ENCODE measurements around the gene ANXA2R.

- PRO-cap: no peak
These were observed 273.8 kb upstream of the PTGER4 start for GRCh38 chr5:40405881-40406404.

GRCh38 chr5:40410992-40411657, 268.6 kb upstream of the PTGER4 start:
- PRO-cap: no peak

DNA sequence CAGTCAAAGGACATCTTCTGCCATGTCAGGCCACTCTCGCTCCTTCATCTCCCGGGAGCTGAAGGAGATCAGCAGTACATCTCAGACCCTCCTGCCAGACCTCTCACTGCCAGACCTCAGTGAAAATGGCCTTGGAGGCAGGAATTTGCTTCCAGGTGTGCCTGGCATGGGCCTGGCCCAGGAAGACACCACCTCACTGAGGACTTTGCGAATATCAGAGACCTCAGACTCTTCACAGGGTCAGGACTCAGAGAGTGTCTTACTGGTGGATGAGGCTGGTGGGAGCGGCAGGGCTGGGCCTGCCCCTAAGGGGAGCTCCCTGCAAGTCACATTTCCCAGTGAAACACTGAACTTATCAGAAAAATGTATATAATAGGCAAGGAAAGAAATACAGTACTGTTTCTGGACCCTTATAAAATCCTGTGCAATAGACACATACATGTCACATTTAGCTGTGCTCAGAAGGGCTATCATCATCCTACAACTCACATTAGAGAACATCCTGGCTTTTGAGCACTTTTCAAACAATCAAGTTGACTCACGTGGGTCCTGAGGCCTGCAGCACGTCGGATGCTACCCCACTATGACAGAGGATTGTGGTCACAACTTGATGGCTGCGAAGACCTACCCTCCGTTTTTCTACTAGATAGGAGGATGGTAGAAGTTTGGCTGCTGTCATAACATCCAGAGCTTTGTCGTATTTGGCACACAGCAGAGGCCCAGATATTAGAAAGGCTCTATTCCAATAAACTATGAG, 12.5 kb downstream of the PTGER4 start:
- PRO-cap: no peak

DNA sequence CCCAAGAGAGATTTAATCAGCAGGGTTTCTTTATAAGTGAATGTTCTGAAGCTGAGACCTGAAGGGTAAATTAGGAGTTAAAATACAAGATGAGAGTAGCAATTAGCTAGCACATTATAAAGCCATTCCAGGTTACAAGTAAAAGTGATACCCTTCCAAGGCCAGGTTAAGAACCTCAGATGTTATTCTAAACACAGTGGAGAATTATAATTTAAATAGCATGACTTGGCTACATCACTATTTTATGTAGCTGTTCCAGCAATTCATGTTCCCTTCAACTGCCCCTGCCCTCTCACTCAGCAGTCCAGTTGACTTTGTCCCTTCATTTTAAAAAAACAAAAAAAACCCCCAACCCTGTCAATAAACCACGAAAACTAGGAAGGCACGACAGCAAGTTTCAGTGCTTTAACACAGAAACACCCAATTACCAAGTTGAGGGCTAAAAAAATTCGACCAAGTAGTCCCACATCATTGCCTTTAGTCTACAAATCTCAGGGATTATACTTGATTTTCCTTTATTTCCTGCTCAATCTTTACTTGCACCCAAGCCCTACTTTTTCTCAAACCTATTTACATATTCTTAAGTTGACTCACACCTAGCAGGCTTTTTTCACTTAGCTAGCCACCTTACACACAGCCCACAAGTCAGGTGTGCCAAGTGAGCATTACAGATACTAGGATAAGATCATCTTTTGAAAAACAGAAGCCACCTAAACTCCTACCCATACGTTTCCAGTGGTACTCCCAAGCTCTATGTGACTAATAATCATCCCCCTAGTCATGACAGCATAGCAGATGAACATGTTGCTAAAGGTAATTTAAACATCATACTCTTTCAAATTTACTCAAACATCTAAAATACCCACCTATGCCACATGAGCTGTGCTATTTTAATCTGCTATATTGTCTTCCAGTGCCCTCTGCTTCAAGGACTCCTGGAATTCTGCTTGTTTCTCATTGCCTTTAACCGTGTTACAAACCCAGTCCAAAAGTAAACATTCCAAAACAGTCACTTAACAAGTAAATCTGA, 3.4 kb downstream of the RPL37 start:
- PRO-cap: no peak

- PRO-cap: no peak
These were observed 2.0 kb downstream of the C7 start for GRCh38 chr5:40911136-40911764.

DNA sequence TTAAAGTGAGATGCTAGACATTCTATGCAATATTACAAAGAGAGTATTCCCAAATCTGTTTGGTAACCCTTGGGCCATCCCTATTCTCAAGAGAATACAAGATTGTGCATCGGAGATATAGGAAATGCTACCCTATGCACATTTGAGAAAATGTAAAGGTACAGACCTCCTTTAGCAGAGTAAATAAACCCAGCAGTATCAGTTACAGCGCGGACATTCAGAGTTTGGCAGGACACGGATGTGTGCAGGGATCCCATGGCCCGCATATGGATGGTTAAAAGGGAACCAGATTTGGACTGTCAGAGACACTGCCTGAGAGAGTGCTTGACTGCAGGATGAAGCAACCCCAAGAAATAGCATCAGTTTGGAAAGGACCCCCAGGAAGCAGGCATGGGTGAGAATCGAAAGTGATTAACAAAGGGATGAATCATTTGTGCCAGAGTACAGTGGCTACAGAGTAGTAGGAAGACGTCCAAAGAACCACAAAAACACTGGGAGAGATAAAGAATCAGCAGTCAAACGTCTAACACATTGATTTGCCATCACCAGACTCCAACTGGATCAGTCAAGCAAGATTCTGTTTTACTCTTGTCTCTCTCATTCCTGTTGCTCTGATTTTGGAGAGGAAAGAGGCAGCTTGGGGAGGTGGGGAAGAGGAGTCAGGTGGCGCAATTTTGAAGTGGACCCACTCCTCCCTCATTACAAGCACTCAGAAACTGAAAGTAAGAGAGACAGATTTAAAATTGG, 5.5 kb downstream of the C7 start:
- PRO-cap: no peak

DNA sequence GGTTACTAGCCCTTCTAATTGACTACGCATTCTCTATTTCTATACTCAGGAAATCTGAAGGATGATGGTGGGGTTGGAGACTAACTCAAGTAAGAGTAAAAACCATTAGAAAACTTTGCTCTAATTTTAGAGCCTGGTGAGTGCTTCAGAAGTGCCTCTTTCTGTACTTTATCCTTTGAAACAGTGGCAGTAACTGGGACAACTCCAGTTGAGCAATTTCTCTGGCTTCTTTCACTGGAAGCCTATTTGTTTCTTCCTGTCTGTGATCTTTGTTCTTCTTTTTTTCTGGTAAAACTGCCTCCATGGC, 80.0 kb downstream of the MROH2B start:
- PRO-cap: no peak

DNA sequence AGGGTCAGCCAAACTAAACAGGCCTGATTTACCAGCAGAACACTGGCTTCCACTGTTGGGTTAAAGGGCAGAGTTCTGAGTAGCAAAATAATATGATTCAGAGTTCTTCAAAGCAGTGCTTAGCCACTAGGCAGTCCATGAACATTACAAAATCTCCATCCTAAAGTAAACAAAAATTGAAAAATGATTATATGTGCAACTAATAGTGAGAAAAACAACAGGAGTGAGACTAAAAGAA, 79.7 kb downstream of the MROH2B start:
- PRO-cap: no peak

DNA sequence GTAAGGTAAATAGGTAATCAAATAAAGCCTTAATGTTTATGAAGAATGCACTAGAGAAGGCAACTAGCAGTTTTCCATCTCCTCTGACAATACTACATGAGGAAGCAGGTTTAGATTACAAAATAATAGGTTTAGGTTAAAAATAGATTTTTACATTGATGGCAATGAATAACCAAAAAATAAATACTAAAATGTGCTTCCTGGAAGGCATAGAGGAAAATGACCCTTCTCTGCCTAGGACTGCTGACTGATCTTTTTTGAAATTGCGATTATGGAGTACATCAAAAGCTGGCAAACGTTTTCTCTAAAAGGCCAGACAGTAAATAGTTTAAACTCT, 67.5 kb downstream of the MROH2B start:
- PRO-cap: no peak

- PRO-cap: no peak
These were observed 820 bp downstream of the PLCXD3 start for GRCh38 chr5:41509350-41510211.

GRCh38 chr5:41926941-41927478, 1.9 kb downstream of the FBXO4 start:
- PRO-cap: no peak

DNA sequence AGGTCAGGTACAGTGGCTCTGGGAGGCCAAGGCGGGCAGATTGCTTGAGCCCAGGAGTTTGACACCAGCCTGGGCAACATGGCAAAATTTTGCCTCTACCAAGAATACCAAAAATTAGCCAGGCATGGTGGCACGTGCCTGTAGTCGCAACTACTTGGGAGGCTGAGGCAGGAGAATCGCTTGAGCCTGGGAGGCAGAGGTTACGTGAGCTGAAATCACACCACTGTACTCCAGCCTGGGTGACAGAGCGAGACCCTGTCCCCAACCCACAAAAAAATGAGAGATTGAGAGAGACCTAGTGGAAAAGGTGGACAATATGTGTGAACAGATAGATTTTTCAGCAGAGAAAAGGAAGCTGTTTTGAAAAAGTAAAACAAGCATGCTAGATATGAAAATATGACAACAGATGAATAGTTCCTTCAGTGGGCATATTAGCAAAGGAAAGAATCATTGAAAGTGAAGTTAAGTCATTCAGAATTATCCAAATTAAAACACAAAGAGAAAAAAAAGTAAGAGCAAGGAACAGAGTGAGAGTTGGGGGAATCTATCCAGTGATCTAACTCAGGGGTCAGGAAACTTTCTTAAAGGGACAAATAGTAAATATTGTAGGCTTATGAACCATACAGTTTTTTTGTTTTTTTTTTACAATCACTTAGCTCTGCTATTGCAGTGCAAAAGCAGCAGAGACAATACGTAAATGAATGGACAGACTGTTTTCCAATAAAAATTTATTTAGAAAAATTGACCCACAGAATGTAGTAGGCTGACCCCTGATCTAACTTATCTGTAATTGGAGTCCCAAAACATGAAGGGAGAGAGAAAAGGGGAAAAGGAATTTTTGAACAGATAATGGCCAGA, 11.4 kb downstream of the FBXO4 start:
- PRO-cap: no peak

- PRO-cap: no peak
These were observed 143.6 kb downstream of the GHR start for GRCh38 chr5:42566873-42567261.

DNA sequence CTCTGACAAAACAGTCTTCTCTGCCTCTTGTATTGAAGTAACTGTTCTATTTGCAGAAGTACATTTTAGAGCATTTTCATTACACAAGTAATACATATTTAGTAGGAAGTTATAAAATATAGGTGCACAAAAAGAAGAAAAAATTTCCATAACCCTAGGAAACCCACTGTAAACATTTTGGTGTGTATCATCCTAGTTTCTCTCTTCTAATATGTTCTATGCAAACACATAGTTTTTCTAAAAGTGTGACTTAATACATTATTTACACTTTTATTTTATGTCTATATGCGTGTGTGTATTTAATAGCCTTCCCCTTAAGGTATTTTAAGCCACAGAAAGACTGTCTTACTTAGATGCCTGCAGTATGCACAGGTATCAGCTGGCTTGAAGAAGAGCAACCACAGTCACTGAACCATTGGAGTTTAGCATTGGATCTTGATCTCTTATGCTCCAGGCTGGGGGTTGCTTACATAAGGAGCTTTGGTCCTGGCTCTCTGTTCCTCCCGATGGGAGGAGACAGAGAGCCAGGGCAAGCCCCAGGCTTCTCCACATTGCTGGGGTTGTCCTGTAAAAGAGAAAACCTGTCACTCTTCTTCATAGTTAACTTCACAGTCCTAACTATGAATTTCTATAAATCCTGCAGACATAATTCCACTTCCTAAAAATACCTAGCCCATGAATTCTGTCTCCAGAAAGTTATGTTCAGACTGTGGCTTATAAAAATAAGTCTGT, 3.7 kb downstream of the SELENOP start:
- PRO-cap: no peak

GRCh38 chr5:42875603-42876087, 64.0 kb upstream of the SELENOP start:
- PRO-cap: no peak

DNA sequence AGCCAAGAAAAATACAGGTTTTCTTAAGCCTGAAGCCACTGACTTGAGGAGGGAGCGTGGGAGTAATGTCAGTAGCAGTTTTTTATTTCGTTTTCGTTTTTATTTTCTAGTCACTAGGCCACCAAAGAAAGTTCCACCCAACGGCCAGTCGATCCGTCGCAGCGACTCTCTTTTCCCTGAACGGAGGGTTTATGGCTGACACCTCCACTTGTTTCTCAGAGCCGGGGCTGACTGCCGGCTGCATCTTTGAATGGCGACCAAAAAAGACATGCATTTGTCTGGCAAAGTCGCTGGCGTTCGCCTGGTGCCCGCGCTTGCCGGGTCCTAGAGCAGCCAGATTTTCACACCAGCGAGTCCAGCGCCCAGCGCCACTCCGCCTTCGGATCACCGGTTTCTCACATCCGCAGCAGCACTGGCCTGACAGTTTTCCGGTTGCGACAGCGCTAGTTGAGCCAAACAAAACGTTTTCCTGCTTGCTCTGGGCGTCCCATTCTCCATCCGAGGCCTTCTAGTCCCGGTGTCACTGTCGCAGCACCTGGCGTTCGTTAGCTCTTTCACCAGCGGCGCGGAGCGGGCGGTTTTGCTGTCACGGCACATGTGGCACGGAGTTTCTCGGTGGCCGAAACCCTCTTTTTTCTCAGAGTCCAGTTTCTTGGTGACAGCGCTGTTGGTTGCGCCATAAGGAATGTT, 48.2 kb downstream of the ANXA2R start:
- PRO-cap: no peak

DNA sequence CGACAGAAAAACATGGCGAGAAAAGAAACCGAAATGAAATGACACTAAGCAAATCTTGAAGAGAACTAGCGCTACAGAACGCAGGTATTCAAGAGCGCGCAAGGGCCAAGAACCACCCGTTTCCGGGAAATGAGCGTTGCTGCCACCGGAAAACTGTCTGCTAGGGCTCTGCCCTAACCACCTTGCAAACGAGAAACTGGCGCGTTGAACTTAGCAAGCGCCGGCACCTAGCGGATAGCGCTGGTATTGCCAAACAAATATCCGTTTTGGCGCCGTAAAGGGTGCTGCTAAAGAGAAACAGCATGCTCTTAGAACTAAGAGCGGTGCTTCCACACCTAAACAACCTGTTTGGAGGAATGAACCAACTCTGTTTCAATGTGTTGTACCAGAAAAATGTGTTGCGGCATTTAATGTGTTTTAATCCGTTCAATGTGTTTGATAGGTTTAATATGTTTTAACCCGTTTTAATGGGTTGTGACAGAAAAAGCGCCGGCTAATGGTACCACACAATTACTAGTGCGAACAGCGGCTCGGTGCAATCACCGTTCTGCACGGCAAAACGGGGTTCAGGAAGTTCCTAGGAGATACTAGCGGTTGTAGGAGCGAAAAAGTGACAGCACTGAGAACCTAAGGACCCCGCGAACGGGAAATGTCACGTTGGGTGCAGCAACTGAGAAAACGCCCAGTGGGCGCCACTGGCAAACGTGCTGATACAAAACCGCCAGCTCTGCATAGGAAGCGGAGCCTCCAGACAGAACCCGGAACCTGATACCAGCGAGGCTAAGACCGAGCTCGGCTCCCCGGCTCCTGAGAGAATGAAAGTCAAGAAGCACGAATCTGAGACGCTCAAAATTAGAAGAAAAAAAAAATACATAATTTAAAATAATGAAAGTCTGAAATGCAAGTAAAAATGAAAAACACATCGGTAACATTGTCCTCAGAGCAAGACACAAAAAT, at the start of gene ANXA2R:
Gene ANXA2R (minus strand): TSS at position 63 of the 957 bp plus-strand sequence.
- PRO-cap: no peak

DNA sequence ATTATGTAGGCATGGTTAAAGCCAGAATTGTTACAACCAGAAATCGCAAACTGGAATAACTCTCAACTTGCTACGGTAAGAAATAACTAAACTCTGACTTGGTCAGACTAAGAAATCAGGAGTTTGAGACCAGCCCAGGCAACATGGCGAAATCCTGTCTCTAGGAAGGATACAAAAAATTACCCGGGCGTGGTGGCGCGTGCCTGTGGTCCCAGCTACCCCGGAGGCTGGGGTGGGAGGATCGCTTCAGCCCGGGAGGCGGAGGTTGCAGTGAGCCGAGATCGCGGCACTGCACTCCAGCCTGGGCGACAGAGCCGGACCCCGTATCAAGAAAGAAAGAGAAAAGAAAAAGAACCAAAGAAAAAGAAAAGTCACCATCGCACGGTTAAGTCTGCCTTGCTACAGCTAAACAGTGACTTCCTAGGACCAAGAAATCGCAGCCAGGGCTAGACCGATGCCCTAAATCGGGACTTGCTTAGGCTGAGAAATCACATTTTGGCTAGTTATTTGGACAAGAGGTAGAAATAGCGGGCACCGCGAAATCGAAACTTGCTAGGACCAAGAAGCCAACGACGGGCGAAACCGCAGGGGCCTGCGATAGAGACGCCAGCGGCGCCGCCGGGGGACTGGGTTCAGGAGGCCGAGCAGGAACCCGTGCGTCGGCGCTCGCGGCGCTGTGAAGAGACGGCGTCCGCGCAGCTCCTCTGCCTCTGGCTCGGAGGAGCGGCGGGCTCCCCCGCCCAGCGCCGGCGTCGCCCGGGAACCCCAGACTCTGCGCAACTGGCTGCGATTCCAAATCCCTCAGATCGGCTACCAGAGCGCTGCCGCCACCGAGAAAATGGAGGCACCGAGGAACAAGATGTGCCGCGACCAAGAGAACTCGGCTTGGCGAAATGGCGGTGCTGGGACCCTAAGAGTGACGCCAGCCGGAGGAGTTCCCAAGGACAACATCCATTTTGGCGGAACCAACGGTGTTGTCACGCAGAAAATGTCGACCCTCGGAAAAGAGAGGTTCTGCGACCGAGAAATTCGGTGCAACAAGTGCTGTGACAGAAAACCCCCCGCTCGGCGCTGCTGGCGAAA, 26.0 kb upstream of the ANXA2R start:
- PRO-cap: bidirectional peak, plus-strand start at position 423 of the sequence, minus-strand start at position 156 of the sequence; bidirectional peak, plus-strand start at position 600 of the sequence, minus-strand start at position 678 of the sequence

DNA sequence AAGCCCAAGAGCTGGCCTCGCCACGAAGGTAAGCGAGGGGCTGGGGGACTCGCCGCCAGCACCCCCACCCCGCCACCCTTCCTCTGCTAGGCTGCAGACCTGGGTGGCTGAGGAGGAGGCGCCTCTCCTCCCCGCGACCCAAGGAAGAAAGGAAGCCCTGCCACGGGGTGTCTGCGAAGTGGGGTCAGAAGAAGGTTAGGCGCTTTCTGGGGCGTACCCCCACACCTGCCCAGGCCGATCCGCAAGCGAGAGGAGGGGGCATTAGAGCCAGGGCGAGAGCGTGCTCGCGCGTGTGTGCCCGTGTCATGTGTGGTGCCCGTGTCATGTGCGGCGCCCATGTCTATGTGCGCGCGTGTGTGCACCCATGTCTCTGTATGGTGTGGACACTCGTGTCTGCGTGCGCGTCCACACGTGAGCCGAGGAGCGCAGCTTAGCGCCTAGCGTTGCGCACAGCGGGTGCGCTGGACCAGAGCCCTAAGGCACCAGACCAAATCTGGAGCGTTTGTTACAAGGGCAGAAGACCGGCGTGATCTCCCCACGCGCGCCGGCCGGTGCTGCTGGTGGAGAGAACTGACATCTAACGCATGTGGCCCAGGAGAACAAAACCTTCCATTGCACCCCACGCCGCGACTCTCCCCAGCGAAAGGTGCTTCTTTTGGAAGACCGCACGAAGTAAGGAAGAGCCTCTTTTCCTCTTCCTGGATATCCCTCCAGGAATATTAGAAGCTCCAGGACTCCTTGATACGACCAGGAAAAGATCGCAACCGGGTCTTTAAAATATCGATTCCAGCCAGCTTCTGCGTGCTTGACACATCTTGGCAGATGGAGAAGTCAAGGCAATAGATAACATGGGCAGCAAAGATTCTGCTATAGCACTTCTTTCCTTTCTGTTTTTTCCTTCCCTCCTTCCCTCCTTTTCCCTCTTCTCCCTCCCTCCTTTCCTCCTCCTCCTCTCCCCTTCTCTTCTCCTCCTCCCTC, 648 bp downstream of the NIM1K start:
- PRO-cap: no peak

DNA sequence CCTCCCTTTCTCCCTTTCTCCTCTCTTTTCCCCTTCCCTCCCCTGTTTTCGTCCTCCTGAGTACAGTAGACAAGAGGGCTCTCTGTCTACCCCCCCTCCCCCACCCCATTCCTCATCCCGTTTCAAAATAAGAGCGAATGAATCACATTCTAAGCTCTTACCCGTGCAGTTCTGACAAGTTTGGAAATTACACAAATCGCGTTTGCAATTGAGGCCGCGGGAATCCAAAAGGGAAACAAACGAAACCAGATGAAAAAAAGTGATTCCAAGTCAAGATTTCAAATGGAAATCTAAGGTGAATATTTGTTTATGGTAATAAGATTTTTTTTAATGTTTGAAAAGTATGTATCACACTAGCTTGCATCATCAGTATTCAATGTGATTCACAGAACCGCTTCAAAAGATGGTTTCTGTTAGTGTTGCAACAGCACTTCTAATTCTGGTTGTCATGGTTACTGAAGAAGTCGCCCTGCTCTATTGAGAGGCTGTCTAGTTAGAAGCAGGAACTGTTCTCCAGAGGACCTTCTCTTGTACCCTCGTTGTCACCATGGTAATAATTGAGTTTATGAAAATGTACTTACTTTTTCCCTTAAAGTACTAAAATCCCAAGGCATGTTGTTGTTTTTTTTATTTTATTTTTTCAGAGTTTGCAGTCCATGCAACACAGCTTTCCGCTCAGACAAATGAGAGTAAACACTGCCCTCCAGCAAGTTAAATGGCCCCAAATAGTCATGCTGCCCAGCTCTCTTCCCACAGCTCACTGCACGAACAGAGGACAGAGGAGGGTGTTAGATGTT, 1.5 kb downstream of the NIM1K start:
- PRO-cap: no peak

Measured in endodermal cell (in vitro differentiated cells).